CD14-positive monocyte (primary cell): ENCODE results near the gene GSX1.

GRCh38 chr13:27482804-27483438, 32.6 kb upstream of the MTIF3 start:
- CAGE, long polyA plus RNA: no peak

DNA sequence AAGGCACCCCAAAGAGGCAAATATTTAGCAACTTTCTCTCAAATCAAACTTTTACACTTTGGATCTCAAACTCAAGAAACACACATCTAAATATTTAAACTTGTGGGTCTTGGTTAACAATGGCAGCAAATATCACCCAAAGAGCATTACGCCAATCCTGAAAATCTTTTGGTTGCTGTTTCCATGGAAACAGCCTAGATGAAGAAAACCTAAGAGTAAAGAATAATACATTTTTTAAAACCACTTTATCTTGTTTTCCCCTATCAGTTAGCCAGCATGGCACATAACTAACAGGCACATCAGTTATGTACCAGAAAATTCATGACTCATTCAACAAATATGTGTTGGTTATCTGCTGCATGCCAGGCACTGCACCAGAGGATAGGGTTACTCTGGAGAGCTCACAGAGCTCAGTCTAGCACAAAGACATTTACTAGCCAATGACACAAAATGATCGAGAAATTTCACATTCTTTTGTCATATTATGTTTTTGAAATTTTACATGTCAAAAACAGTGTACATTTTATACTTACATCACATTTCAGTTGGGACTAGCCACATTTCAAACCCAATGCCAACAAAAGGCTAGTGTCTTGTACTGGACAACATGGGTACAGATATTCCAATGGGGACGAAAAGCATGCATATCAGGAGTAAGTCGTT, 20.4 kb downstream of the LNX2 start:
- CAGE, long polyA plus RNA: no peak

- CAGE, long polyA plus RNA: no peak
These were observed at the start of gene GSX1 for GRCh38 chr13:27792265-27792828. GSX1 (plus strand) TSS chr13:27792483.

- CAGE, long polyA plus RNA: no peak
These were observed 14.1 kb downstream of the CDX2 start for GRCh38 chr13:27954984-27955507.

- CAGE, long polyA plus RNA: no peak
These were observed 9.3 kb downstream of the CDX2 start for GRCh38 chr13:27959814-27960163.

DNA sequence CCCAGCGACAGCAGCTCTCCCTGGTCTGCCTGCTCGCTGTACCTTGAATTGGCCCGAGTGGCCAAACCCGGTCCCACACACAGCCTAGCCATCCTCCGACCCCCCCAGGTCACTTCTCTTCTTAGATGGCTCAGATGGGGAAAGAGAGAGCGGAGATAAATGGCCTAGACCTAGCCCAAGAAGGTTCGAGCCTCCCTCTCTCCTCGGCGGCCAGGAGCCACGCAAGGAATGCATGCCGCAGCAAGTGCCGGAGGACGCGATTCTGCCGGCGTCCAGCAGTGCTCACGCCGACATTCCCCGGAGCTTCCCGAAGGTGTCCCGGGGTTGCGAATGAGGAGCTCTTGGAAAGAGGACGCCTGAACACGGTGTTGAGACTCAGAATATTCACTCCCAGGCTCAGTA, 1.2 kb downstream of the CDX2 start:
- CAGE, long polyA plus RNA: no peak

DNA sequence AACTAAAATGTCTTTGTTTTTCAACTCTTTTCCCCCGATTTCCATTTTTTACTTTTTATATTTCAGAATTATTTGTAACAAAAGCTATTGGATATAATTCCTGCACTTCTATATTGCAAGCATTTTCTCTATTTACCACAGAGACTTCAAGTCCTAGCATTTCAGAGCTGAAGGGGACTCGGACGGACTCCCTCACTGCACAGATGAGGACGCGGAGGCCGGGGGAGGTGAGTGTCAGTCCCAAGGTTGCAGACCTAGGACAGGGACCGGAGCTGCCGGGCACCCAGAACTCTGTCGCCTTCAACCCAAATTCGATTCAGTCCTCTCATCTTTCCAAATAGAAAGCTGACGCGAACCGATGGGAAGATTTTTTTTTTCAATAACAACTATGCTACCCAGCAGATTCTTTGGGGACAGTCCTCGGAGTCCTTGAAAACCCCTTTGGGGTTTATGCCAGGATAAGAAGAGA, 984 bp downstream of the FLT3 start:
- CAGE, long polyA plus RNA: no peak

DNA sequence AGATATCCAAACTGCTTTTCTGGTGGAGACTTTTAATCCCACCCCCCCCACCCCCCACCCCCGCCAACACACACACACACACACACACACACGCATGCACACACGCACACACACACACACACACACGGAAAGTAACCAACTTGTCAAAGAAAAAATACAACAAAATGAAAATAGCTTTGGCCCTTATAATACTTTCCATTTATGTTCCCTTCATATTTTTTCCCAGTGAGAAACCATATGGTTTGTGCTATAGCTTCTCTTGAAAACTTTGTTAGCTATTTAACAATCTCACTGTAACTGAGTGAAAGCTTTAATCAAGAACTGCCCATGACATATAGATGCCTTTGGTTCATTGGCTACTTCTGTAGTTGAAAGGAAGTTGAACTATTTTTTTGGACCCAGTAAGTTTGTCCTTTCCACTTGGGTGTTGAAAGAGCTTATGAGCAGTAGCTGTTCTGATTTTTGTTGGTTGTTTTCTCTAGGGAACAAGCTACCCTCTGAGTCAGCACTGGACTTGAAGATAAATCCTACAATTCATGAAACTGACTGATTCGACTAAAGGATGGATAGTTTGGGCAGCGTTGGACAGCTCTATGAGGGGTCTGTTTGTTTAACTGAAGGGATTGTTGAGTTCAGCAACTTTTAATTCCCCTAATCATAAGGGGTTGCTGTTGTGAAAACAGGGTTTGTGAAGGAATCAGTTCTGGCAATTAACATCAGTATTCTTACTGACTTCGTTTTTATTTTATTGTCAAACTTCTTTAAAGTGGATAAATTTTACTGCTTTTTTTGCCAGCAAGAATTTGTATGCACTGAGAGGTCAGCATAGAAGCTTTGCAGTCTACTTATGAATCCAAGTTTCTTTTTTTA, 101.0 kb downstream of the PAN3 start:
- CAGE, long polyA plus RNA: no peak

GRCh38 chr13:28527573-28528185, 32.8 kb upstream of the FLT1 start:
- CAGE, long polyA plus RNA: no peak

GRCh38 chr13:28532364-28533379, 37.7 kb upstream of the FLT1 start:
- CAGE, long polyA plus RNA: no peak

- CAGE, long polyA plus RNA: no peak
These were observed 50.7 kb upstream of the FLT1 start for GRCh38 chr13:28545546-28546016.

GRCh38 chr13:28693522-28694147, 25.1 kb downstream of the SLC46A3 start:
- CAGE, long polyA plus RNA: no peak

DNA sequence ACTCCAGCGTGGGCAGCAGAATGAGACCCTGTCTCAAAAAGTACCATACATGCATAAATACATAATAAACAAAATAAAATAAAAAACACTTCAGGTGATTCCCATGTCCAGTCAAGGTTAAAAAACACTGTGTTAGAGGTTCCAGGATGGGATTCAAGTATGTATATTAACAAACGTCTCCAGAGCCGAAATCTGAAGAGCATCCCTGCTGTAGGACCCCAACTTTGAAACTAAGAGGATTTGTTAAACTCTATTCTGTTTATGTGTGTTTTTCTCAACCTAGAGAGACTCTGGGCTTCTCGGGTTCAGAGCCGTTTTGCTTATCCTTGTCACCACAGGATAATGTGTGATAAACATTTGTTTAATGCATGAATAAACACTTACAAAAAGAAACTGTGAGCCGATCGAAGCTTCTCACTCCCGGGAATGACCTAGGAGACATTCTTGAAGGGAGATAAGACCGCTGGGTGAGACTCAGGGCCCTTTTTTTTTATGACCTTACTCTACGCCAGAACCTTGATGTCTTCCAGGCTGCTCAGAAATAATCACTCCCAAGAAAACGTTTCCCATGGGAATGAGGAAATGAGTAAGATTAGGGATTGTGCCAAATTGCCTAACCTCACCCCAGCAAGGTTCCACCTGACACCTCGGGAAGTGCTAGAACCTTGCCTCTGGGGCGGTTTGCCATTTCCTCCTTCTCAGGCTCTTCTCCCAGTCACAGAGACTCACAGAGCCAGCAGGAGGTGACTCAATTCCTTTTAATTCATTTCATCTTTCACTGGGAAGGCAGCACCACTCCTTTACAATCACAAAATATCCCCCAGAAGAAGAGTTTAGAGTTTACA, 2.4 kb downstream of the SLC46A3 start:
- CAGE, long polyA plus RNA: no peak

- CAGE, long polyA plus RNA: no peak
These were observed 25.3 kb upstream of the SLC46A3 start for GRCh38 chr13:28744056-28744519.

GRCh38 chr13:29435081-29435390, 160.5 kb downstream of the SLC7A1 start:
- CAGE, long polyA plus RNA: no peak

DNA sequence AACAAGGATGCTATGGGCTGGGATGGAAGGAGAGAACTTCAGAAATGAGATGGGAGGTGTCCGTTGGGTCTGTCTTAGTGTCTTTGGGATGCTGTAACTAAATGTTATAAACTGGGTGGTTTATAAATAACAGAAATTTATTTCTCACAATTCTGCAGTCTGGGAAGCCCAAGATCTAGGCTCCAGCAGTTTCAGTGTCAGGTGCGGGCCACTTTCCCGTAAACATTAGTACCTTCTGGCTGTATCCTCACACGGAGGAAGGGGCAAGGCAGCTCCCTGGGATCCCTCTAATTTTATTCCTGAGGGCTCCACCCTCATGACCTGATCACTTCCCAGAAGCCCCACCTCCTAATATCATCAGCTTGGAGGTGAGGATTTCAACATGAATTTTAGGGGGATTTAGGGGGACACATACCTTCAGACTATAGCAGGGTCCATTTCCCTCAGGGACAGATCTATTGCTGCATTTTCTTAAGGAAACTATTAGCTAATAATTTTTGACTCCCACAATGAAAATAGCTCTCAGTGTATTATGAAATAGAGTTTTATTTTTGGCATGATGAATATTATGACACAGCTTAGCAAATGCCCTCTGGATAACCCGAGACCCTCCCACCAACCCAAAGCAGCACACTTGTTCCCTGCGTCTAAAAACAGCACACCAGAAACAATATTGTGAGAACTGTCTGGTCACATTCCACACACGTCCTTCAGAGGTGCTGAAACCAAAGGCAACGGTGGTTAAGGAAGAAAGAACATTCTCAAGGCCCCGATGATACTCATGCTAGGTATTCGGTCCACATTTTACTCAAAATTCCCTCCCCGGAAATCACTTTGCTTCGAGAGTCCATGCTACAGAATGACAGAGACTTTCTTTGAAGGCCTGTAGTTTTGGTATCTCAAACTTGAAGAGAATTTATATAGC, 157.0 kb downstream of the SLC7A1 start:
- CAGE, long polyA plus RNA: no peak

DNA sequence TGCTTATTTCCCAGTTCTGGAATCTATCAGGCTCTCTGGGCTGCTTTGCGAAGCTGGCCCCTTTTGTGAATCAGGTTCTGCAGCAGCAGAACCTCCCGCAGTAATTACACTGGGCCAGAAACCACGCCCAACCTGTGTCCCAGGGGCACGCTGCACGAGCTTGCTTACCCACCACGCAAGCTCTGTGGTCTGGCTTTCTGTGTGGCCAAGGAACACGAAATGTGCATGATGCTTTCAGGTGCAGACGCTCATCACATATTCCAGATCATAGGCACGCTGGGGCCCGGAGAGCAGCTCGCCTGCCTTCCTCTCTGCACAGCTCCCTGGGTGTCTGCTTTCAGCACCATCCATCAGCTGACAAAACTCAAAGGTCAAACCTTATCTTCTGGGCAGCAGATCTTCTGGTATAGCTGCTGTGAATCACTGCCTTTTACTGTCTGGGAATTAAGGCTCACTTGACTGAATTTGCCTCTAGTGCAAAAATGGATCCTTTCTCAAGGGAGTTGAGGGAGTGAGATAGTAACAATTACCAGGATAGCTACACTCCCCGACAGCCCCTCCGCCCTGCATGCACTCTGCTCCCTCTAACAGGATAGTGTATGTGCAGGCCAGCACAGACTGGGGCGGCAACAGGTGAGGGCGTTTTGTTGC, 86.9 kb downstream of the SLC7A1 start:
- CAGE, long polyA plus RNA: no peak

- CAGE, long polyA plus RNA: no peak
These were observed 10.7 kb upstream of the SLC7A1 start for GRCh38 chr13:29606120-29606581.

GRCh38 chr13:29884466-29885151, 34.2 kb upstream of the UBL3 start:
- CAGE, long polyA plus RNA: no peak

DNA sequence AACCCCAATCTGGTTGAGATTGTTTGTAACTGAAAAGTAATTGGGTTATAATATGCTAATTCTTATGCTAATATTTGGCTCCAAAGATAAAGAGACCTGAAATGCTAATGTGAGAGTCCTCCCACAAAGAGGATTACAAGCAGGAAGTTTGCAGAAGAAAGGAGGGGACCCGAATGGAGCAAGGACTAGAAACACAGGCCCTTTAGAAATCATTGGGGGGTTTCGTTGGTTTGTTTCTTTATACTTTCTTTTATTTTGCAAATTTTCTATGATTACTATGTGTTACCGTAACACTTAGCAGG, 93.0 kb upstream of the UBL3 start:
- CAGE, long polyA plus RNA: no peak